K562 (cell line): ENCODE measurements around a stretch of chr7.

GRCh38 chr7:74224246-74225026 lies 14.6 kb downstream of the LAT2 start:
- RAMPAGE, long total RNA, result no peak
- RRBS, result 57% methylated on average over 5 of the region's 25 CpGs
PRO-cap:
- standard, result no peak
- CoPRO, capped RNA only, 2 experiments, result no peak in any of the 2 experiments
- CoPRO, capped and uncapped RNA, 2 experiments, result no peak in any of the 2 experiments
- CoPRO, uncapped RNA only, 2 experiments, result peak in 1 of 2 experiments; most common plus-strand start chr7:74224567 (in 1); most common minus-strand start chr7:74224567 (in 1)
CAGE:
- cytosol, long polyA plus RNA, result no peak
- long polyA plus RNA, result no peak
- nucleolus, long total RNA, result no peak
- nucleus, long polyA plus RNA, result no peak

DNA sequence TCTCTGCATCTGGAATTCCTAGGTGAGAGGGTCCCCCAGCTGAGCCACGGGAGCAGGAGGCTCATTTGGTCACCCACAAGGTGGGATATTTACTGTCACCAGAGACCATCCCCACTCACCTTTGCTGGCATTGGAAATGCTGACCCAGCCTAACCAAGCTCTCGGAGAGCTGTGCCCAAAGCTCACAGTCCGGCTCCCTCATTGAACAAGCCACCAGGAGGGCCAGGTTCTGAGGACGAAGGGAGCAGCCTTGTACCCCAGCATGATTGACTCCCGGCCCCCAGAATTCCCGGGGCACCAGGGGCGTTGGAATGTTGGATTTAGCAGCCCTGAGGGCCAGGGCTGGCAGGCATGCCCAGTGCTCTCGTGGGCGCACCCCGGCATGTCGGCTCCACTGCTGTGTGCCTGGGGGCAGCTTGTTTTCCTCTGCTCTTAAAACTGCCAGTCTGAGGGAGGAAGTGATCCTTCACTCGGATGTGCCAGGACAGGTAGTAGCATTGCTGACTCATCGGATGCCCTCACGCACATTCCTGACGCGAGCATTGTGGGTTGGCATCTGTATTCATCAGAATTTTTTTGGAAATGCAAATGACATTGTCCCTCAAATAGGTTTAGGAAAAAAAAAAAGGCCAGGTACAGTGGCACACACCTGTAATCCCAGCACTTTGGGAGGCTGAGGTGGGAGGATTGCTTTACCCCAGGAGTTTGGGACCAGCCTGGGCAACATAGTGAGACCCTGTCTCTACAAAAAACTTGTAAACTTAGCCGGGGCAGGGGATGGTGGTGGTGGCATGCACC lies 23.4 kb downstream of the CLIP2 start:
- RAMPAGE, long total RNA, result no peak
- RRBS, result 45% methylated on average over 7 of the region's 17 CpGs
PRO-cap:
- standard, result no peak
- CoPRO, capped RNA only, 2 experiments, result no peak in any of the 2 experiments
- CoPRO, capped and uncapped RNA, 2 experiments, result no peak in any of the 2 experiments
- CoPRO, uncapped RNA only, 2 experiments, result no peak in any of the 2 experiments
CAGE:
- cytosol, long polyA plus RNA, result no peak
- long polyA plus RNA, result no peak
- nucleolus, long total RNA, result no peak
- nucleus, long polyA plus RNA, result no peak

DNA sequence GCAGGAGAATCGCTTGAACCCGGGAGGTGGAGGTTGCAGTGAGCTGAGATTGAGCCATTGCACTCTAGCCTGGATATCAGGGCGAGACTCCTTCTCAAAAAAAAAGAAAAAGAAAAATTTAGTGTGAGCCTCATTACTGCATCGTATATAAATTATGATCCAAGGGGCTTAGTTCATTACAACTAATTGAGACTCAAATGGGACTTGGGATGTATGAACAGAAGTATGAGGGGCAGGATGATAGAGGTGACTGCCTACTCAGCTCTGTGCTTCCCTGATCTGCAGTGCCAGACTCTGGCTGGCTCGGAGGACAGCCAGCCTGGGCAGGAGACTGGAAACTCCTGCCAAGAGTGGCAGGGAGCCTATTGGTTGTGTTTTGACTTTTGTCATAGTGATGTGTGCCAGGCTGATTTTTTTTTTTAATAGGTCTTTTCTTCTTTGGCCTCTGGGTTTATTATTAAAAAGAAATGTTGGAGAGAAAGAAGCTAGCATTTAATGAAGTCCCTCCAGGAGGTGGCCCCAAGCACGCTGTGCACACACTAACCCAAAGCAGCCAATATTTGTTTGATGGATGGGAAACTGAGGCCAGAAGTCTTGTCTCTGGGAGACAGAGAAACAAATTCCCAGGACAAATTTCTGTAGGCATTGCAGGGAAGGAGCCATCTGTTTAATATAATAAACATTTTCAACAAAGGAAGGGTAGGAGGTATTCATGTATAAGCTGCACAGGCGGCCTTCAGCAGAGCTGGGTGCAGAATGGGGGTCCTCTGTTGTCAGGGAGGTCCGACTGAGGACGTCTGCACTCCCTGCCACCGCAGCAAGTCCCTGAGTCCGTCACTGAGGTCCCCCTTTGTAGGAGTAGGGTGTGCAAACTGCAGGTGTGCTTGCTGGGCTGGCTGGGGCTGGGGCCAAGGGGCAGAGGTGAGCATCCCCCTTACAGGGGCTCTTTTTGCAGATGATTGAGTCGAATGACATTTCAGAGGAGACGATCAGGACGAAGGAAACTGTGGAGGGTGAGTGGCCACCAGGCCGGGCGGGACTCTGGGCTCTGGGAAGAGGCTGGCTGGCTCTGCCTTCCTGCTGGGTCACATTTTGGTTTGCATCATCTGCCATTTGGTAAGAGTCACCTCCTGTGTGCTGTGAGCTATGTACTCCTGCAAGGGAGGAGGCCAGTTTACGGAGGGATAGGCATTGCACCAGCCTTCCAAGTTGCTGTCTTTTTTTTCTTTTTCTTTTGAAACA lies 73.4 kb upstream of the GTF2IRD1 start:
- RAMPAGE, long total RNA, result no peak
- RRBS, result no CpG with 5 or more reads among the region's 17 CpGs
PRO-cap:
- standard, result no peak
- CoPRO, capped RNA only, 2 experiments, result no peak in any of the 2 experiments
- CoPRO, capped and uncapped RNA, 2 experiments, result no peak in any of the 2 experiments
- CoPRO, uncapped RNA only, 2 experiments, result peak in 1 of 2 experiments; most common plus-strand start position 176 of the sequence (in 1)
CAGE:
- cytosol, long polyA plus RNA, result no peak
- long polyA plus RNA, result no peak
- nucleolus, long total RNA, result no peak
- nucleus, long polyA plus RNA, result no peak

DNA sequence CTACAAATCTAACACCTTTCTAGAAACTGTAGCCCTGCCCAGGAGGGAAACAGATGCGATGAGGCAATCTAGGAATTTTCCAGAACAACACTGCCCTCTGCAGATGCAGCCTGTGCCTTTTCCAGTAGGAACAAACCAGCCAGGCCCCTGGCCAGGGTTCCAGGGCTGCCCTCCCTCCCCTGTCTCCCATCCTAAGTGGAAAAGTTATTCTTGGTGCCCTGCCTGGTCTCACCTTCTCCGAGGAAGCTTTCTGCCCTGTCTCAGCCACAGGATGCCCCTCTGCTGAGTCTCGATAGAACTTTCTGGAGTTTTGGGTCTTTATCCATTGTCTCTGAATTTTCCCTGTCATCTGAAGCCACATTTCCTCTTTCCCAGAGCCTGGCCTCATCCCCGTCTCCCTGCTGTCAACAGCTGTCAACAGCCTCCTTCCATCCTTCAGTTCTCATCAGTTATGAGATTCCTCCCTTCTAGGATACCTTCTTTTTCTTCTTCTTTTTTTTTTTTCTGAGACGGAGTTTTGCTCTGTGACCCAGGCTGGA lies 59.0 kb upstream of the GTF2IRD1 start:
- RAMPAGE, long total RNA, result no peak
- RRBS, result no CpG with 5 or more reads among the region's 5 CpGs
PRO-cap:
- standard, result no peak
- CoPRO, capped RNA only, 2 experiments, result no peak in any of the 2 experiments
- CoPRO, capped and uncapped RNA, 2 experiments, result no peak in any of the 2 experiments
- CoPRO, uncapped RNA only, 2 experiments, result no peak in any of the 2 experiments
CAGE:
- cytosol, long polyA plus RNA, result no peak
- long polyA plus RNA, result no peak
- nucleolus, long total RNA, result no peak
- nucleus, long polyA plus RNA, result no peak

DNA sequence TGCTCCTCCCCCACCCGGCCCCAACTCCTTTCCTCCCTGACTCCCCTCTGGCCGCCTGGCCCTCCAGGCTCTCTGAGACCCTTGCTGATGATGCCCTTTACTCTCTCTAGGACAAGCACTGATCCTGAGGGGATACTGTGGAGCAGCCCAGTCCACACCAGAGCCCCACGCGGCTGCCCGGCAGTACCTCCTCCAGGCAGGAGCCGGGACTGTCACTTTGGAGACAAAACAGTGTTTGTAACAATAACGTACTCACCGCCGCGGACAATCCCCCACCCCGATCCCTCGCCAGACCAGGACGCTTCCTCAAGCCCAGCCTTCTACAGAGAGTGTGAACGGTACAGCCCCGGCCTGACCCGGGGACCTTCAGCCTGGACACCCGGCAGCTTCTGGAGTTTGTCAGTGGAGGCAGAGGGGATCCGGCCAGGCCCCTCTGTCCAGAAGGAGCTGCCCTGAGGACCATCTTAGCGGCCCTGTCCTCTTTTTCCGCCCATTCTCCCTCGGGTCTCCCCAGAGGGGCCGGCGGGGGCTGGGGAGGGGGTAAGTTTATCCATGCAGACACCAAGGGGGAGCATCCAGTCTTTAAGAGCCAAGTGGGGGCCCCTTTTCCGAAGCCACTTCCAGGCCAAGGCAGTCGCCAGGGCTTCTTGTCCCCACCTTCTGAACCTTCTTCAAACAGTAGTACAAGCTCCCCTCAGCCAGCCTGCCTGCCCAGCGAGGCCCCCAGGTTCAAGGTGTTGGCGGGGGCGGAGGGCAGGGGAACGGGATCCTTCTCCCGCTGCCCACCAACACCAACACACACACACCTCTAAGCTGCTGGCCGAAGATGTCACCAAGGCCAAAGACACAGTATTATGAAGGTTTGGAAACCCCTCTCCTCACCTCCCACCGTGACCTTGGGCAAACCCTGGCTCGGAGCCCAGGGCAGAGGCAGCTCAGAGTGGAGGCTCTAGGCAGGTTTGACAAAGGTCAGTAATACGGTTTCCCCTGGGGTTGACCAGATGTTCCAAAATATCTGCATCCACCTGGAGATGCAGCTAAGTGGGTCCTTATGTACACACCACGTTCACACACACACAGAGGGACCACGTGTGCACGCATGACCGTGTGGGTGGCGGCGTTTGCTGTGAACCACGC lies 49.6 kb upstream of the GTF2IRD1 start:
- RAMPAGE, long total RNA, result no peak
- RRBS, result 57% methylated on average over 1 of the region's 41 CpGs
PRO-cap:
- standard, result no peak
- CoPRO, capped RNA only, 2 experiments, result no peak in any of the 2 experiments
- CoPRO, capped and uncapped RNA, 2 experiments, result no peak in any of the 2 experiments
- CoPRO, uncapped RNA only, 2 experiments, result no peak in any of the 2 experiments
CAGE:
- cytosol, long polyA plus RNA, result no peak
- long polyA plus RNA, result no peak
- nucleolus, long total RNA, result no peak
- nucleus, long polyA plus RNA, result no peak

DNA sequence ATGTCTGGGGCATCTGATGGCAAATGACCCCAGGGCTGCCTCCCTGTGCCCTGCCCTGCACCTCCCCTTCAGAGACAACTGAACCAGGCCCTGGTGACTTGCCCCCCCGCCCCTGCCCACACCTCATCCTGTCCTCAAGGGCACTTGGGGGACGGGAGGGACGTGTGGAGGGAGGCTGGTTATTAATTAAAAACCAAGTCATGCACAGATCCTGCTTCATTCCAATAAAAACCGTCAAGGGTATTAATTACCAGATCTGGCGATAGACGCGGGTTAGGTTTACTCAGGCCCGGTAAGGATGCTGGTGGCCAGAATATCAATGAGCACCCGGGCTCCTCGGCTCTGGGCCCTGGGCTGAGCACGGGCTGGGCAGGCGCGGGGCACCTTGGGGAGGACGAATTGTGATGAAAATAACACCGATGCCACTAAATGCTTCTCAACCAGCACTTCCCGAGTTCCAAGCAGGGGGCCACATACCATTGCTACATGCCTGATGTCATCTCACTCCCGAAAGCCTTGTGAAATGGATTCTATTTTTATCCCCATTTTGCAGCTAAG lies 24.5 kb upstream of the GTF2IRD1 start:
- RAMPAGE, long total RNA, result no peak
- RRBS, result 10% methylated on average over 1 of the region's 17 CpGs
PRO-cap:
- standard, result no peak
- CoPRO, capped RNA only, 2 experiments, result no peak in any of the 2 experiments
- CoPRO, capped and uncapped RNA, 2 experiments, result no peak in any of the 2 experiments
- CoPRO, uncapped RNA only, 2 experiments, result no peak in any of the 2 experiments
CAGE:
- cytosol, long polyA plus RNA, result no peak
- long polyA plus RNA, result no peak
- nucleolus, long total RNA, result no peak
- nucleus, long polyA plus RNA, result no peak

DNA sequence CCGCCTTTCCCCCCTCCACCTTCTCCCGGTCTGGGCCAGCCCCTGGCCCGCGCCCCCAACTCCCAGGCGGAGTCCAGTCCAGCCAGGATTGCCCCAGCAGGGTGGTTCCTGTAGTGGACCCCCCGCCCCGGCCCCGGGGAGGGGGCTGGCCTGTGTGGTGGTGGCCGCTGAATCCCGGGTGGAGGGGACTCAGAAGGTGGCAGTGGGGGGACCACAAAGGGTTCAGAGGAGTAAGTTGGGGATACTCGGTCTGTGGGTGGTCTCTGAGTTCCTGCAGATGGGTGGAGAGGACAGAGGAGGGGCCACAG lies 829 bp downstream of the GTF2IRD1 start:
- RAMPAGE, long total RNA, result no peak
- RRBS, result 54% methylated on average over 3 of the region's 11 CpGs
PRO-cap:
- standard, result no peak
- CoPRO, capped RNA only, 2 experiments, result no peak in any of the 2 experiments
- CoPRO, capped and uncapped RNA, 2 experiments, result no peak in any of the 2 experiments
- CoPRO, uncapped RNA only, 2 experiments, result no peak in any of the 2 experiments
CAGE:
- cytosol, long polyA plus RNA, result no peak
- long polyA plus RNA, result no peak
- nucleolus, long total RNA, result no peak
- nucleus, long polyA plus RNA, result no peak

DNA sequence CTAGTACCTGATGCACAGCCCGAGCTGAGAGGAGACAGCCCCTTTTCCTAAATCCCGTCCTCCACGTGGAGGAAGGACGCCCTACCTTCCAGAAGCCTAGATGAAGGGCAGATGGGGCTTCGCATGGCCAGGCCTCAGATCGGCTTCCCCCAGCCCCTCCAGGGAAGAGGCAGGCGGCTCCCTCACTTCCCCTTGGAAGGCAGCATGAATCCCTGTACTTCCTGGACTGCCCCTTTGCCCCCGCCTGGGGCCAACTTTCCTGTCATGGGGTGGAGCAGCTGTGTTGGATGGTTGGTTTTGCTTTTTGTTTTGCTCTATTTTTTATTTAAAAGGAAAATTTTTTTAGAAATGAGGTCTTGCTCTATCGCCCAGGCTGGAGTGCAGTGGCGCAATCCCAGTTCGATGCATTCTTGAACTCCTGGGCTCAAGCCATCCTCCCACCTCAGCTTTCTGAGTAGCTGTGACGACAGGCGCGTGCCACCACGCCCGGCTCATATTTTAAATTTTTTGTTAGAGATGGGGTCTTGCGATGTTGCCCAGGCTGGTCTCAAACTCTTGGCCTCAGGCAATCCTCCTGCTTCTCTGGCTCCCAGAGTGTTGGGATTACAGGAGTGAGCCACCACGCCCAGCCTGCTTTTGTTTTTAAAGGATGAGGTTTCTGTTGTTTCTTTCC lies 27.3 kb downstream of the GTF2IRD1 start:
- RAMPAGE, long total RNA, result no peak
- RRBS, result no CpG with 5 or more reads among the region's 18 CpGs
PRO-cap:
- standard, result no peak
- CoPRO, capped RNA only, 2 experiments, result no peak in any of the 2 experiments
- CoPRO, capped and uncapped RNA, 2 experiments, result no peak in any of the 2 experiments
- CoPRO, uncapped RNA only, 2 experiments, result no peak in any of the 2 experiments
CAGE:
- cytosol, long polyA plus RNA, result no peak
- long polyA plus RNA, result no peak
- nucleolus, long total RNA, result no peak
- nucleus, long polyA plus RNA, result no peak

DNA sequence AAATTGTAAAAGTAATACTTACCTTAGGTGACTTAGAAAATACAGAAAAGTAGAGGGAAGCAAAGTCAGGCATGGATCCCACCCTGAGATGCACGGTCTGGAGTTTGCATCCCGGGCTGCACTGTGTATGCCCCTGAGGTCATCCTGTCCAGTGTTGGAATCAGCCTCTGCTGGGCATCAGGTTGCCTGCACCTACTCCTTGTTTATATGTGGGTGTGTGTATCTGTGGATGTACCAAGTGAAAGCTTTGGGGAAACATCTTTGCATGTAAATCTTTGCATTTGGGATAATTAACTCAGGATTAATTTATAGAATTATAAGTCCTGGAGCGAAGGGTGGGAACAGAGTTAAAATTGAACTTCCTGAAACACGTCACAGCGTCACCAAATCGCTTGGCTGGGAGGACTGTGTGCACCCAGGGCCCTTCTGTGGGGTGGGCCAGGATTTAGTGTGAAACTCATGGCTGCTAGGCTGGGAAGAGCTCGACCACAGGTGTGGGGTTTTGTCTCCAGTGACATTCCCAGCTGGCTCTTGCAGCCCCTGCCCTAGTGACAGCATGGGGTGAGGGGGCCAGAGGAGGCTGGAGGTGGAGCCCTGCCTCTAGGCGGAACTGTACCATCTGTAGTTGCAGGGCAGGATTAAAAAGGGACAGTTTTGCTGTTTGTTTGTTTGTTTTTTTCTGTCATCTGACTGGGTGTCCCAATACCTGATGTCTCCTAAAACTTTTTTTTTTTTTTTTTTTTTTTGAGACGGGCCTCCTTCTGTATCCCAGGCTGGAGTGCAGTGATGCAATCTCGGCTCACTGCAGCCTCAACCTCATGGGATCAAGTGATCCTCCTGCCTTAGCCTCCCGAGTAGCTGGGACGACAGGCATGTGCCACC lies 28.0 kb downstream of the GTF2IRD1 start:
- RAMPAGE, long total RNA, result no peak
- RRBS, result no CpG with 5 or more reads among the region's 12 CpGs
PRO-cap:
- standard, result no peak
- CoPRO, capped RNA only, 2 experiments, result no peak in any of the 2 experiments
- CoPRO, capped and uncapped RNA, 2 experiments, result no peak in any of the 2 experiments
- CoPRO, uncapped RNA only, 2 experiments, result no peak in any of the 2 experiments
CAGE:
- cytosol, long polyA plus RNA, result no peak
- long polyA plus RNA, result no peak
- nucleolus, long total RNA, result no peak
- nucleus, long polyA plus RNA, result no peak

DNA sequence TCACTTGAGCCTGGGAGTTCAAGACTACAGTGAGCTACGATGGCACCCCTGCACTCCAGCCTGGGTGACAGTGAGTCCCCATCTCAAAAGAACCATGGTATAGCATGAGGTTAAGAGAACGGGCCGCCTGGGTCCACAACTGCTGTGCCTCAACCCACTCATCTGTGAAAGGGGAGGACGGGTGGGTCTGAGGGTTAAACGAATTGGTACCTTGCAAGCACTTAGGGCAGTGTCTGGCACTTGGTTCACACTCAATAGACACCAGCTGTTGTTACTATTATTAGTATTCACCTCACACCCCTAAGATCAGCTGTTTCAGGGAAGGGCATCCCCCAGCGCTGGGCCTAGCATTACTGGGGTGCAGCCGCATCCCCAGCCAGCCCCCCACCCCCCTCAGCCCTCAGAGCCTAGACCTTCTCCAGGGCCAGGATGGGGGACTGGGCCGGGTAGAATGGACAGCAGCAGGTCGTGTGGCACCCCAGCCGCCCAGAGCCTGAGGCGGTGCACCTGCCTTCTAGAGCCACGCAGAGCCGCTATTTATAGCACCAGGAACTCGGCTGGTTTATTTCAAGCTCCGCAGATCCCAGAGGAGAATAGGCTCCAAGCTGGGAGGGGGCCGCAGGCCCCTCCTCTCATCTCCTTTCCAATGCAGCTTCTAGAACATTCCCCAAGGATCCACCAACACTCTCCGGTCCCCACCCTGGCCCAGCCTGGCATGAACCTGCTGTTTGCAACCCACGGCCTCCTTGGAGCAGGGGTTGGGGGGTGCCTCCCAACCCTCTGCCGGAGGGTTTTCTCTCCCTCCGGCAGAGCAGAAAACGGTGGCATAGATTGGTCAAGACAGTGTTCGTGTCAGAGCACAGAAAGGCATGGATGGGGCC lies 60.5 kb downstream of the GTF2IRD1 start:
- RAMPAGE, long total RNA, result no peak
- RRBS, result 95% methylated on average over 5 of the region's 22 CpGs
PRO-cap:
- standard, result no peak
- CoPRO, capped RNA only, 2 experiments, result no peak in any of the 2 experiments
- CoPRO, capped and uncapped RNA, 2 experiments, result no peak in any of the 2 experiments
- CoPRO, uncapped RNA only, 2 experiments, result no peak in any of the 2 experiments
CAGE:
- cytosol, long polyA plus RNA, result no peak
- long polyA plus RNA, result no peak
- nucleolus, long total RNA, result no peak
- nucleus, long polyA plus RNA, result no peak

DNA sequence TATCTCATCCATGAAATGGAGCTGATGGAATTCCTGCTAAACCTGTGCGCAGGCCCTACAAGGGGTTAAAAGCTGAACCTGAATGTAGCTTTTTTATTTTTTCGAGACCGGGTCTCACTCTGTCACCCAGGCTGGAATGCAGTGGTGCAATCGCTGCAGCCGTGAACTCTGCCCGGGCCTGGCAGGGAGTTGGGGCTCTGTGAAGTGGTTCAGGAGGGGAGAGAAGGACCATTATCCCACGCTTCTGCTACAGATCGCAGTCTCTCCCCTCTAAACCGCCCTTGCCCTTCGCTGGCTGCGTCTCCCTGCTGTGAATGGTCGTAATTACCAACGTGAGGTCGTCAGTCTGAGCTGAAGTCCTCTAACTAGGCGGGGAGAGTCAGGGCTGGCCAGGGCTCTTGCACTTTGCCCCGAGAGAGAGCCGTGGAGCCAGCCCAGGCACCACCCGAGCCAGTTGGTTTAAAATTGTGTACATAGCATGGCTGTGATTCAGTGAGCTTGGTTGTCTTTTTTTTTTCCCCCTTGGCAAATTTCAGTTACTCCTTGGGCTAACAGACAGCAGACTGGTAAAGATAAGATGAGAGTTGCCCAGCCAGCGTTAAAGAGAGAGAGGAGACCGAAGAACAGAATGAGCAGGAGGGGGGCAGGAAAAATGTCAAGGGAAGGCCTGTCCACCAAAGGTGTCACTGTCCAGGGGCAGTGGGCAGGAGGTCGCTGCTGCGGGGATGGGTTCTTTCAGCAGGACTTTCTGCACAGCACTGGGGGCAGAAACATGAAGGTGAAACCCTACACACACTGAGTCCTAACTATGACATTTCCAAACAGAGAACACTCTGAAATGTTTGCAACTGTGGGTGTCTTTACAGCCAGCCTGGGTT lies 77.2 kb upstream of the GTF2I start:
- RAMPAGE, long total RNA, result no peak
- RRBS, result 91% methylated on average over 3 of the region's 22 CpGs
PRO-cap:
- standard, result no peak
- CoPRO, capped RNA only, 2 experiments, result no peak in any of the 2 experiments
- CoPRO, capped and uncapped RNA, 2 experiments, result no peak in any of the 2 experiments
- CoPRO, uncapped RNA only, 2 experiments, result no peak in any of the 2 experiments
CAGE:
- cytosol, long polyA plus RNA, result no peak
- long polyA plus RNA, result no peak
- nucleolus, long total RNA, result no peak
- nucleus, long polyA plus RNA, result no peak

DNA sequence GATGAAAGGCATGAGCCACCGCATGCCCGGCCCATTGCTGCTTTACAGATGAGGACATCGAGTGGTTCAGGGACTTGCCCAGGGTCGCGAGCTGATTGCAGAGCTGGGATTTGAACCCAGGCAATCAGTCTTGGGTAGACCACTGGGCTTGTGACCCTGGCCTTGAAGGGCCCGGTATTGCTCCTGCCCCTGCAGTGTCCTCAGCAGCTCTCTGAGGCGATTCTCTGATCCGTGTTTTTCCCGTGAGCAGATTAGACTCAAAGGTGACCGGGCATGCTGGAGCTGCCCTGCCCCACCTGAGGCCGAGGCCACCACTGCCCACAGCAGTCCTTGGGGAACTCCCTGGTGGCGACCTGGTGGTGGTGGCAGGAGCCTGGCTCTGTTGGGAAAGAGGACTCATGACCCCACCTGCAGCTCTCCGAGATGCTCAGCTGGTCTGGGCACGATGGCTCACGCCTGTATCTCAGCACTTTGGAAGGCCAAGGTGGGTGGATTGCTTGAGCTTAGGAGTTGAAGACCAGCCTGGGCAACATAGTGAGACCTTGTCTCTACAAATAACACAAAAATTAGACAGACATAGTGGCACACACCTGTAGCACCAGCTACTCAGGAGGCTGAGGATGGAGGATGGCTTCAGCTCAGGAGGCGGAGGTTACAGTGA lies 76.1 kb upstream of the GTF2I start:
- RAMPAGE, long total RNA, result no peak
- RRBS, result 84% methylated on average over 3 of the region's 16 CpGs
PRO-cap:
- standard, result no peak
- CoPRO, capped RNA only, 2 experiments, result no peak in any of the 2 experiments
- CoPRO, capped and uncapped RNA, 2 experiments, result no peak in any of the 2 experiments
- CoPRO, uncapped RNA only, 2 experiments, result no peak in any of the 2 experiments
CAGE:
- cytosol, long polyA plus RNA, result no peak
- long polyA plus RNA, result no peak
- nucleolus, long total RNA, result no peak
- nucleus, long polyA plus RNA, result no peak

- RAMPAGE, long total RNA, result no peak
- RRBS, result no CpG with 5 or more reads among the region's 12 CpGs
PRO-cap:
- standard, result no peak
- CoPRO, capped RNA only, 2 experiments, result no peak in any of the 2 experiments
- CoPRO, capped and uncapped RNA, 2 experiments, result no peak in any of the 2 experiments
- CoPRO, uncapped RNA only, 2 experiments, result no peak in any of the 2 experiments
CAGE:
- cytosol, long polyA plus RNA, result no peak
- long polyA plus RNA, result no peak
- nucleolus, long total RNA, result no peak
- nucleus, long polyA plus RNA, result no peak
These were observed 45.2 kb upstream of the GTF2I start for GRCh38 chr7:74612133-74612945.

DNA sequence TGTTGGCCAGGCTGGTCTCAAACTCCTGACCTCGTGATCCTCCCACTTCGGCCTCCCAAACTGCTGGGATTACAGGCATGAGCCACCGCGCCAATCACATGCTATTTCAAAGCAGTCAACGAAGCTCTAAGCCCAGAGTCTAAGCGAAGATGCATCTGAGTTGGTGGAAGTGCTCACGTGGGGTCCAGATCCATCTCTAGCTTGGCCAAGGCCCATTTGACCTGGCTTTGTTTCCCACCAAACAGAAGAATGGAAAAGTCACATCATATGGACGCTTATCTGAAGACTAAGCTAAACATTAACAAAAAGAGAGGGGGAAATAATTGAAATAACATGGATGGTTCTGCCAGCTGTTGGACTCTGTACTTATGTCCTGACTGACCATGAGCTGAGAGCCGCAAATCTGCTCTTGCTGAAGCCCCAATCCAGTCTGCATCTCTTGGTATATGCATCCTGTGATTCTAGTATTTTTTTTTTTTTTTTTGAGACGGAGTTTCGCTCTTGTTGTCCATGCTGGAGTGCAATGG lies 3.7 kb upstream of the GTF2I start:
- RAMPAGE, long total RNA, result no peak
- RRBS, result no CpG with 5 or more reads among the region's 11 CpGs
PRO-cap:
- standard, result no peak
- CoPRO, capped RNA only, 2 experiments, result no peak in any of the 2 experiments
- CoPRO, capped and uncapped RNA, 2 experiments, result no peak in any of the 2 experiments
- CoPRO, uncapped RNA only, 2 experiments, result no peak in any of the 2 experiments
CAGE:
- cytosol, long polyA plus RNA, result no peak
- long polyA plus RNA, result no peak
- nucleolus, long total RNA, result no peak
- nucleus, long polyA plus RNA, result no peak

DNA sequence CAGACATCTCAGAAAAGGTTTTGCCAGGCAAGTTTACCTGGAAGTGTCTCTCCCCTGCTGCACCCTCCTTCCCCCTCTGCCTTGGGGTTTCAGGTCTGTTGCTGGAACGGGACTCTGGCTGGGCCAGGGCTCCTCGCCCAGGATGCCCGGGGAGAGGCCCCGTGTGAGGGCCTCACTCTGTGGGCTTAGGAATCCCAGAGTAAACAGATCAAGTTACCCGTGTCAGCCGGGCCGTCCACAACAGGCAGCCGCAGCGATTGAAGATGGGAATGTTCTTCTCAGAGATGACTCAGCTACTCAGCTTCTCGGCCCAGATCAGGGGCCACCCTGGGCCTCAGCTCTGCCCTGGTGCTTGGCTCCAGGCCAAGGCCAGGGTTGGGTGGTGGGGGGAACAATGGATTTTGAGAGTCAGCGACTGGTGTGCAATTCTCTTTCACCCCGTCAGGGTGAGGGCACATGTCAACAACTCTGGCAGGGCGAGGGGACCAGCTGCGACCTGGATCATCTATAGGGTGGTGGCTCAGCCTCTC lies 29.4 kb downstream of the CASTOR2 start:
- RAMPAGE, long total RNA, result no peak
- RRBS, result no CpG with 5 or more reads among the region's 14 CpGs
PRO-cap:
- standard, result no peak
- CoPRO, capped RNA only, 2 experiments, result no peak in any of the 2 experiments
- CoPRO, capped and uncapped RNA, 2 experiments, result no peak in any of the 2 experiments
- CoPRO, uncapped RNA only, 2 experiments, result no peak in any of the 2 experiments
CAGE:
- cytosol, long polyA plus RNA, result no peak
- long polyA plus RNA, result no peak
- nucleolus, long total RNA, result no peak
- nucleus, long polyA plus RNA, result no peak

DNA sequence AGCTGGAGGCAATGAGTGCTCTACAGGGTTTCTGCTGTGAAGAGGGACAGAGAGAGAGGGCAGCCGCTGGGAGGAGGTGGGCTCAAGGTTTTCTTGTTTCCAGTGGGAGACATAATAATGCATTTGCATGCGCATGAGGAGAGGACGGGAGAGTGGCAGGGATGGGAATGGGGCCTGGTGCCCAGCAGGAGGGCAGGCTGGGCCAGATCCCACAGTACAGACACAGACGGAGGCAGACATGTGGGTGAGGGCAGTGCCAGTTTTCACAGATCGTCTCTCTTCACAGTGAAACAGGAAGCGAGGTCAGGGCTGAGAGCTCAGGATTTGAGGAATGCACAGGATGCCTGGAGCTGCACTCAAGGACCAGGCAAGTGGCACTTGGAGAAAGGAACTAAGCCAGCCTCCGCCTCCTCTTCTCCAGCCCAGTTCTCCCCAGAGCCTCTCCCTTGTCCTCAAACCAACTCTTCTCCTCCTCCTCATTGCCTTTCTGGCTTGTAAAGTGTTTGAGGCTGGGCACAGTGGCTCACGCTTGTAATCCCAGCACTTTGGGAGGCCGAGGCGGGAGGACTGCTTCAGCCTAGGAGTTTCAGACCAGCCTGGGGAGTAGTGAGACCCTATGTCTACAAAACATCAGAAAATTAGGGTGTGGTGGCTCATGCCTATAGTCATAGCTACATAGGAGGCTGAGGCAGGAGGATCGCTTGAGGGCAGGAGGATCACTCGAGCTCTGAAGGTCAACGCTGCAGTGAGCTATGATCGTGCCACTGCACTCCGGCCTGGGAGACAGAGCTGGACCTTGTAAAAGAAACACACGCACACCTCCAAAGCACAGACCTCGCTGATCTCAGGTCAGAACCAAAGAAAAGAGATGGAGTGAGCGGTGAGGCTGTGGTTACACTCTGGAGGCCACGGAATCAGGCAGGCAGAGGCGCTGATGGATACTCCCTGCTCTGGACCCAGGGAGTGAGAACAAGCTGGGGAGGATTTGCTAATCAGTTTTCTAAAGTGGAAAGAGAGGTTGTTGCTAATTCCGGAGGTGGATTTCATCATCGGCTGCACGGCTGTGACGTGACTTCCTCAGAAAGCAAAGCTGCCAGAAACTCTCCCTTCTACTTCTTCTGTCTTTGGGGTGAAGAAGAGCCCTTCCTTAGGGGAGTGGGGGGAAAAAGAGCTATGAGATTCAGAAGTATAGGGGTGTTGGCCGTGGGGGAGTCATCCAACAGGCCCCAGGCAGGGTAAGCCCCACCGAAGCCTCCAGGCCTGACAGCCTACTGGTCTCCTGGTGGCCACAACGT lies 115.0 kb downstream of the HIP1 start:
- RAMPAGE, long total RNA, result no peak
- RRBS, result no CpG with 5 or more reads among the region's 27 CpGs
PRO-cap:
- standard, result no peak
- CoPRO, capped RNA only, 2 experiments, result peak in 2 of 2 experiments; most common plus-strand start position 1,110 of the sequence (in 1); most common minus-strand start position 971 of the sequence (in 2)
- CoPRO, capped and uncapped RNA, 2 experiments, result peak in 1 of 2 experiments; most common plus-strand start position 1,114 of the sequence (in 1); most common minus-strand start position 971 of the sequence (in 1)
- CoPRO, uncapped RNA only, 2 experiments, result no peak in any of the 2 experiments
CAGE:
- cytosol, long polyA plus RNA, result no peak
- long polyA plus RNA, result no peak
- nucleolus, long total RNA, result no peak
- nucleus, long polyA plus RNA, result no peak